ENCODE data around the genes ZNF669, OR2G3, OR2L2, OR2L3 and OR2T33.

DNA sequence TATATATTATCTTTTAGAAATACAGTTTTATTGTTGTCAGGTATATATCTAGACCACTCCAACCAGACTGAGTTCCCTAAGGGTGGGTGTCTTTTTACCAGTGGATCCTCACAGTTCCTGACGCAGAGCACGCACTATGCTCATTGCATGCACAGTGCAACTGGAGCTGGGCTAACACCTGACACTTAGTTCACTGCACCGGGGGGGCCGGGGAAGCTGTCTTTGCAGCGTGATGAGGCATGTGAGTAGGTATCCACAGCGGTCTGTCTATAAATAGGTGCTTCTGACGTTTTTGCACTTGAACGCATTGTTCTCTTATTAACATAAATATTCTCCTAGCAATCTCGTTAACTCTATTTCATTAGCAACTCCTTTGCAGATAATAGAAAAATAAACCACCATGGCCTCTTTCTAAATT lies 86.4 kb downstream of the SCCPDH start:
- PRO-cap, result no peak
- RAMPAGE, long total RNA, 4 experiments, result no peak in any of the 4 experiments

- PRO-cap, result no peak
- RAMPAGE, long total RNA, 4 experiments, result no peak in any of the 4 experiments
Observed at GRCh38 chr1:246887921-246888856, 43.6 kb downstream of the AHCTF1 start.

DNA sequence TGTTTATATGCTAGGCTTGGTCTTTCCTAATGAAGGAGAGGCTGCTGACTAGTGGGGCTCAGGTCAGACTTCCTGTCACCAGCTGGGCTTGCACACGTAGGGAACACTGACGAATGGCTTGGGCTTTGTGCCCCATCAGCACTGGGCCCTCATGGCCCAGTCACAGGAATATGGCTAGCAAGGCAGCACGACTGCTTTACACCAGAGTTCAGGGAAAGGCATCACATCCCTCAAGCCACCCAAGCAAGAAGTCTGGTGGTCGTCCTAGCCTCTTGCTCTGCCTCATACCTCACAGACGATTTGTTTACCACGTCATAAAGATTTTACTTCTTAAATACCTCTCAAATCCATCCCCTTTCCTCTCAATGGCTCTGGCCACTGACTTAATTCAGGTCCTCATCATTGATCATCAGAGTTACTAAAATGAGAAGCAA lies 30.4 kb upstream of the AHCTF1 start:
- PRO-cap, result bidirectional peak, plus-strand start at position 163 of the sequence, minus-strand start outside the sequence
- RAMPAGE, long total RNA, 4 experiments, result no peak in any of the 4 experiments

DNA sequence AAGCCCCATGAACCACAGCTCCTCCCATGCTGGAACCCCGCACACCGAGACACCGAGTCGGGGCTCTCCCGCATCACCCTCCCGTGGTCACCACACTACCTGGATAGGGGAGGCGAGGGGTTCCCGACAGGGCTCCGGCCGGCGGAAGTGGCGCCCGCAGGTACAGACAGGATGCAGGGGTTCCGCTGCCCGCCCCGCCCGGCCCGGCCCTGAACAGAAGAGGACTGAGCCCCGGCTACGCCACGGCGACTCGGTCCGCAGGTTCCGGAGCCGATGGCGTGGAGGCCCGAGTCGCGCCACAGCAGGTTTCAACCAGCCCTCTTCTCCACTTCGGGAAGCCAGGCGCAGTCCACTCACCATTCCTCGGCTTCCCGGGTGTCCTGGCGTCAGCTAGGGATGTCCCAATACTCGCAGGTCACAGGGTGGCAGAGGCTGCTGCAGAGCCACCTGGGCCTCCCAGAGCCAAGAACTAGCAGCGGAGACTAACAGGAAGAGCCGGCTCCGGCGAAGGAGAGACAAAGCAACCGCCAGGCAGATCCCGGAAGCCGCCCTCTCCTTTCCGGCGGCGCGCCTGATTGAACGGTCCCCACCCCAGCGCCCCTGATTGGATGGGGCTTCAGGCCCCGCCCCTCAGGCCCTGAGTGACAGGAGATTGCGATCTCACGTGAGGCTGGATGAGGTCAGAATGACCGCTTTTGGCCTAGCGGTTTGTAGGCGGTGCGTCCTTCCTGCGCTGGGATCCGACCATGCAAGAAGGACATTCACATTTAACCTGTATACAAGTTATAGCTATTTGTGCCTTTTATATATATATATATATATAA lies at the start of gene ZNF669:
Gene ZNF669, minus strand, starts transcription at position 517 of the 824 bp plus-strand sequence.
- PRO-cap, result bidirectional peak, plus-strand start at position 729 of the sequence, minus-strand start at position 484 of the sequence
- RAMPAGE, long total RNA, 4 experiments, result start-site peak on the minus strand in 4 of 4 experiments, centred at positions 513 to 523 of the sequence, 28 to 81 reads per replicate

GRCh38 chr1:247111658-247112801 lies 7.9 kb upstream of the ZNF669 start:
- PRO-cap, result bidirectional peak, plus-strand start at chr1:247111995, minus-strand start at chr1:247111867
- RAMPAGE, long total RNA, 4 experiments, result no peak in any of the 4 experiments

GRCh38 chr1:247298500-247299260 lies 33.0 kb downstream of the ZNF496 start:
- PRO-cap, result no peak
- RAMPAGE, long total RNA, 4 experiments, result no peak in any of the 4 experiments

DNA sequence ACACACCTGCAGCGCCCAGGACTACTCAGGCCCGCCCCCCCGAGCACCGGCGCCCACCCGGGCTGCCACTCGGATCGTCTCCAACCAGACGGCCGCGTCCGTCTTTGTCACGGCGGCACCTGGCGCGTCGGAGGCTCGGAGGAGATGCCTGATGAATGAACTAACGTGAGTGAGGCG lies 703 bp downstream of the ZNF496 start:
- PRO-cap, result bidirectional peak, plus-strand start outside the sequence, minus-strand start at position 146 of the sequence
- RAMPAGE, long total RNA, 4 experiments, result no peak in any of the 4 experiments

- PRO-cap, result no peak
- RAMPAGE, long total RNA, 4 experiments, result no peak in any of the 4 experiments
Observed at GRCh38 chr1:247376461-247377148, 39.4 kb upstream of the NLRP3 start.

DNA sequence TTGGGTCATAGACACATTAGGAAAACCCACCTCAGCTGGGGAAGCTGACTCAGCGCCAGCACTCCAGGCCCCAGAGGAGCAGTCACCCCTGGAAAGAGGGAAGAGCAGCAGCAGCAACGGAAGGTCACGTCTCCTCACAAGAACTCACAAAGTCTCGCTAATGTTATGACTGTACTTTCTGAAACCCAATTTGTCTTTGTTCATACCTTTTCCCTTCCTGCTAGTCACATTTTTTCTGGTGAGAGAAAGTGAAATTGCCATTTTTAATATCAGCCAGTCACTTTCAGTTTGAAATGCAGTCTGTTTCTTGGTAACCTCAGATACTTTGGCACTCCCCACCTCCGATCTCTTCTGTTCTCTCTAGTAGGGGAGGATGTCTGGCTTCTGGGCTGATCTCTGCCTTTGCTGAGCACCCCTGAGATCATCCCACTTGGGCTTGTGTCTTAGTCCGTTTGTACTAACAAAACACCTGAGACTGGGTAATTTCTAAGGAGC lies 6.0 kb upstream of the NLRP3 start:
- PRO-cap, result no peak
- RAMPAGE, long total RNA, 4 experiments, result no peak in any of the 4 experiments

DNA sequence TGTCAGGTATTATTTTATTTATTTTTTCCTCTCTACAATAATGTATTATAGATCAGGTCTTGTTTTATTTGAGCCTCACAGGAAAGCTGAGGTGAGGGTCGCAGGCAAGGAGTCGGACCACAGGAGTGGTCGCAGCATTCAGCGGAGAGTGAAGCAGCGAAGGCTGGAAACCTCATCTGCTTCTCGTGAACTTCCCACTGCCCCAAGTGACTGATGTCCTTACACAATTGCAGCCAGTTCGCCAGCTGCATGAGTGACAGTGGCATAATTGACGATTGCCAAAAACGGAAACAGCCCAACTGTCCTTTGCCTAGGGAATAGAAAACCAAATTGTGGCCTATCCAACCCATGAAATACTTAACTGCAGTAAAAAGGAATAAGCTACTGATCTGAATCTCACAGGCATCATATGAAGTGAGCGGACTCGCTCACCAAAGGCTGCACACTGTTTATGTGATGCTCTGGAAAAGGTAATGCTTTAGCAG lies 4.4 kb upstream of the NLRP3 start:
- PRO-cap, result no peak
- RAMPAGE, long total RNA, 4 experiments, result no peak in any of the 4 experiments

- PRO-cap, result no peak
- RAMPAGE, long total RNA, 4 experiments, result no peak in any of the 4 experiments
Observed at GRCh38 chr1:247605551-247605875, at the start of gene OR2G3. Gene OR2G3, plus strand, starts transcription at chr1:247605586.

DNA sequence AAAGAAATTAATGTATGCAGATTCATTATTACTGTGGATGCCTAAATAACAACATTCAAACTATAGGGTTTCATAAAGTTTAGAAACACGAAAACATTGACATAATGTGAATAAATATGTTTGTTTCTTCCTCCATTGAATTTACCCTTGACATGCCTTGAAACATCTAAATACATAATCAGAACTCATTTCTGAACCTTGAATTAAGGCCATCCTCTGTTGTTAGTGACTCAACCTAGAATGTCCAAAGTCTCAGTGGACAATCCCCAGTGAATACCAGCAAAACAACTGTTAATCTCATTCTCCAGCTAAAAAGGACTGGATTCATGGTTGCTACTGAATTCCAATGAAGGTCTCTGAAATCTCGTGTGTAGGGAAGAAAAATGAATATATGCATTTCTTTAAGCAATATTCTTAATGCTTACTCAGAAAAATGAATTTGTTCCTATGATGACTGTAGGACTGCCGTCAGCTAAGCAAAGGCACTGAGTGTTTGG lies at the start of gene OR2L2:
Gene OR2L2, plus strand, starts transcription at position 351 of the 497 bp plus-strand sequence.
- PRO-cap, result no peak
- RAMPAGE, long total RNA, 4 experiments, result no peak in any of the 4 experiments

GRCh38 chr1:248046579-248046909 lies at the start of gene OR2L3:
Gene OR2L3, plus strand, starts transcription at chr1:248046836.
- PRO-cap, result no peak
- RAMPAGE, long total RNA, 4 experiments, result no peak in any of the 4 experiments

- PRO-cap, result no peak
- RAMPAGE, long total RNA, 4 experiments, result no peak in any of the 4 experiments
Observed at GRCh38 chr1:248277858-248278270, at the start of gene OR2T33. Gene OR2T33, minus strand, starts transcription at chr1:248277976.

GRCh38 chr1:248805037-248805727 lies 20.5 kb downstream of the SH3BP5L start:
- PRO-cap, result no peak
- RAMPAGE, long total RNA, 4 experiments, result no peak in any of the 4 experiments

DNA sequence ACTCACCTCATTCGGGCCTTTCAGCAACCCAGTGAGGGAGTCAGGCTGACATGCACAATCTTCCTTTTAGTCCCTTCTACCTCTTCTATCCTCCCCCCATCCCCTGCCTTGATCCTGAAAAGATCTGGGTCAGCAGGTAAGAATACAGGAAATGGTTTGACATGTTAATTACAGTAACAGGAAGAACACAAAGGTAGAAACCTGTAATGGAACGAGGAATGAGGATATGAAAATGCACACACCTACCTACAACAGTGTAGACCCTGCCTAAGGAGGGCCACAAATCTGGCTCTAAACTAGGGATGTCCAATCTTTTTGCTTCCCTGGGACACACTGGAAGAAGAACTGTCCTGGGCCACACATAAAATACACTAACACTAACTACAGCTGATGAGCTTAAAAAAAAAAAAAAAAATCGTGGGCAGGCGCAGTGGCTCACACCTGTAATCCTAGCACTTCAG lies 6.7 kb downstream of the SH3BP5L start:
- PRO-cap, result no peak
- RAMPAGE, long total RNA, 4 experiments, result no peak in any of the 4 experiments

DNA sequence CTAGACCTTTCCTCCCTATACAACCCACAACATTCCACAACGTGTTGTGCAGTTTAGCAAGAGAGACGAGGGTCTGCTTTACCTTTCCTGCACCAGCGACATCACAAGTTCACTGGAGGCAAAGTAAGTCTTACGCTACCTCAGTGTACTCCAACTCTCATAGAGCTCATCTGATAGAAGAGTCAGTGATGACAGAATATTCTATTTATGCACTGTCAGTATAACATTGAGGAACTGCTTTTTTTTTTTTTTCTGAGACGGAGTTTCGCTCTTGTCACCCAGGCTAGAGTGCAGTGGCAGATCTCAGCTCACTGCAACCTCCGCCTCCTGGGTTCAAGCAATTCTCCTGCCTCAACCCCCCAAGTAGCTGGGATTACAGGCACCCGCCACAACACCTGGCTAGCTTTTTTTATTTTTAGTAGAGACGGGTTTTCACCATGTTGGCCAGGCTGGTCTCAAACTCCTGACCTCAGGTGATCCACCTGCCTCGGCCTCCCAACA lies 3.2 kb downstream of the SH3BP5L start:
- PRO-cap, result no peak
- RAMPAGE, long total RNA, 4 experiments, result no peak in any of the 4 experiments

- PRO-cap, result no peak
- RAMPAGE, long total RNA, 4 experiments, result no peak in any of the 4 experiments
Observed at GRCh38 chr1:248842760-248843449, 4.9 kb downstream of the ZNF672 start.

DNA sequence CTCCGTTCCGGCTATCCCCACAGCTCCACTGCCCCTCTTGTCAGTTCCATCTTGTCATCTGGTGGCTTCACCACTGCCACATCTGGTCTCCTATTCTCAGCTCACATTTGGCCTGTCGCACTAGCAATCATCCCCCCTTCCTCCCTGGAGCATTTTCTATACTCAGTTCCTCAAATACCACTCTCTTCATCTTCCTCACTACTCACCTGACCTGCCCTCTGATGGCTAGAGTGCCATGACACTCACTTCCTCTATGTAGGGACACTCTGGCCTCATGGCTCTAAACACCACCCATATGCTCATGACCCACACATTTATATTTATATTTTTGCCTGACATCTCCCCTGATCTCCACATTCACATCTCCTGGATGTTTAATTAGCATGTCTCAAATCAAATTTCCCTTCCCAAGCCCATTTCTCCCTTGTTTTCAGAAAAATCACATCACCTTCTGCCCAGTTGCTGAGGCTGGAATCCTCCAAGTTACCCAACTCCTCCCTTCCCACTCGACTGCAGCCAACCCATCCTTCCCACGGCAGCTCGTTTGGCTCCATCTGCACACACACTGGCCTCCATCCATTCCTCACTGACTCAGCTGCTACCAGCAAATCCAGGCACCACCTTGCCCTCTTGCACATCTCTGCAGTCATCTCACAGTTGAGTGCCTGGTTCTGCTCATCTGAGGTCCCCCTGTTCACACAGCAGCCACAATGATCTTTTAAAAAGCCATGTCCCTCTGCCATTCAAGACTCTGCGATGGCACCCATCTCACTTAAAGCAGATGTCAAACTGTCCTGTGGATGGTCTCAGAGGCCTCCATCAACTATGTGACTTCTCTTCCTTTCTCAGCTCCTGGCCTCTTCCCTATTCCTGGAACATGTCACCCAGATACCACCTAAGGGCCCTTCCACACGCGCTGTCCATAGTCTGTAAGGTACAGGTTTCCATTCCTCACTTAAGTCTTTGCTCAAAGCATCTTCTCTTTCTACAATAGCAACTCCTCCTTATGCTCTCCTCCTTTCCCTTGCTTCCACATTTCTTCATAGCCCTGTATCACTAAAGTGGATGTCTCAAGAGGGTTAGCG lies 5.9 kb downstream of the ZNF692 start:
- PRO-cap, result no peak
- RAMPAGE, long total RNA, 4 experiments, result no peak in any of the 4 experiments

- PRO-cap, result no peak
- RAMPAGE, long total RNA, 4 experiments, result no peak in any of the 4 experiments
Observed at GRCh38 chr1:248919181-248919380, 13.0 kb downstream of the PGBD2 start.

Measured in esophagus muscularis mucosa (tissue), 4 donors.